GM12892 (cell line): ENCODE results near the gene PNRC2.

DNA sequence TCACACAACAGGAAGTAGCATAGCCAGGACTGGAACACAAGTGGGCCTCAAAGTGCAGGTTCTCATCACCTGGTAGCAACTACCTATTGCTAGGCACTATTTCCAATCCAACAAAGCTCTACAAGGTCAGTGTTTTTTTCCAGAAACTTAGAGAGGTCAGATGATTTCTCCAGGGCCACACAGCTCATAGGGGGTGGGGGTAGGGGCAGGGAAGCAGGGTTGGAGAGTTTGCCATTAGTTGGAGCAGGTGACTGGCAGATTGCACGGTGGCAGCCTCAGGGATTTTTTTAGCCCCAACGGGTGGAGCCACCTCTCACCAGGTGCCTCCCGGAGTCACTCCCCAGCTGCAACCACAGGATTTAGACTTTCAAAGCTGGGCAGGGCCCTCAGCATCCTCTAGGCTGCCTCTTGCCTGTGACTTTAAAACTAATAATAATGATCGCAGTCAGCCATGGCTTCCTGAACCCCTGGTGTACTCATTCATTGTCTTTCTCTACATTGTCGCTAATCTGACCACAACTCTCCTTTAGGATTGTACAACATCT lies 52.6 kb upstream of the ID3 start:
- RRBS = no CpG with 5 or more reads among the region's 5 CpGs

GRCh38 chr1:23627709-23628060 lies 63.9 kb upstream of the RPL11 start:
- RRBS = no CpG with 5 or more reads among the region's 8 CpGs

- RRBS = 1% methylated on average over 22 of the region's 50 CpGs
These were observed at the start of gene PNRC2 for GRCh38 chr1:23959775-23960307. PNRC2 (plus strand) TSS chr1:23959828.

DNA sequence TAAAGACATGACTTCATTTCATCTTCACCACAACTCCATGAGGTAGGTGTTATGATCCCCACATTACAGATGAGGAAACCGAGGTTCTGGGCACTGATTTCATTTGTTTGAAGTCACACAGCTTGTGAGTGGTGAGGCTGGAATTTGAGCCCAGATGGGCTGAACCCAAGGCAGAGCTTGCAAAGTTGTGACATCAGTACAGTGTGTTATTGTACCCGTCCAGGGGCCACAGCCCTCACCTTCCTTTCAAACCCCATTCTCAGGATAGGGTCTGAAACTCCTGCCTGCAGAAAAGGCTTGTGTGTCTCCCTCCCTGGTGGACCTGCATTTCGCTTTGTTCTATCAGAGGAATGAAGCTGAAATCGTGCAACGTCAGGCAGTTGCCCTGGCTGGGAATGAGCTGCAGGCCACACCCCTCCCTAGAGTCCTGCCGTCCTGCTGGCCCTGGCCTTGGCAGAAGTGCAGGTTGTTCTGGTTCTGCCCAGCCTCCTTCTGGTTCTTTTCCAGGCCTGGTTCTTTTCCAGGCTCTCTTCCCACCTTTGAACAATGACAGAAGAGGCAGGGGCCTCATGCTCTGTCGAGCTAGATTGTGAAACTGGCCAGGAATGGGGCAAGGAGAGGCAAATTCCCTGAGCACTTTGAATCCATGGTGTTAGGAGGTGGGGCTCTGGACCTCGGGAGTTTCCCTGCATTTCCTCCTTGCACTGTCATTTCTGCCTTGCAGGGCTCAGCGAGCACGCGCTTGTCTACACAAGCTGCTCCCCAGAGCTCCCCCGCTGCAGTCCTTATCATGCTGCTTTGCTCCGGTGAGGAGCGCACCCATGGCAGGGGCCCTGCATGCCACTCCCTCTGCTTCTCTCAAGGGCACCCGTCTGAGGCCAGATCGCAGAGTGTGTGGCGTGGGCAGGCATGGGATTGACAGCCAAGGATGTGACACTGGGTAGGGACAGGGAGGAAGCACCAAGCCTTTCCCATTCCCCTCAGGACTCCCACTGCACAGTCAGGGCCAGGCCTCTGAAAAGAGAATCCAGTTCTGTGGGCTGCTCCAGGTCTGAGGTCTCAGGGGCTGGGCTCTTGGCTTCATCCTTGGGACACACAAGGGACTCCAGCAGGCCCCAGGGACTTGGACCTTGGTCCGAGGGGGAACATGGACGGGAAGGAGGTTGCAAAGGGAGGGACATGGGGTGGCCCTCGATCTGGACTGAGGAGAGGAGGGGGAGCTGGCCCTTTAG lies 8.3 kb upstream of the MYOM3 start:
- RRBS = no CpG with 5 or more reads among the region's 20 CpGs

- RRBS = no CpG with 5 or more reads among the region's 6 CpGs
These were observed 6.8 kb upstream of the IL22RA1 start for GRCh38 chr1:24149799-24150132.

DNA sequence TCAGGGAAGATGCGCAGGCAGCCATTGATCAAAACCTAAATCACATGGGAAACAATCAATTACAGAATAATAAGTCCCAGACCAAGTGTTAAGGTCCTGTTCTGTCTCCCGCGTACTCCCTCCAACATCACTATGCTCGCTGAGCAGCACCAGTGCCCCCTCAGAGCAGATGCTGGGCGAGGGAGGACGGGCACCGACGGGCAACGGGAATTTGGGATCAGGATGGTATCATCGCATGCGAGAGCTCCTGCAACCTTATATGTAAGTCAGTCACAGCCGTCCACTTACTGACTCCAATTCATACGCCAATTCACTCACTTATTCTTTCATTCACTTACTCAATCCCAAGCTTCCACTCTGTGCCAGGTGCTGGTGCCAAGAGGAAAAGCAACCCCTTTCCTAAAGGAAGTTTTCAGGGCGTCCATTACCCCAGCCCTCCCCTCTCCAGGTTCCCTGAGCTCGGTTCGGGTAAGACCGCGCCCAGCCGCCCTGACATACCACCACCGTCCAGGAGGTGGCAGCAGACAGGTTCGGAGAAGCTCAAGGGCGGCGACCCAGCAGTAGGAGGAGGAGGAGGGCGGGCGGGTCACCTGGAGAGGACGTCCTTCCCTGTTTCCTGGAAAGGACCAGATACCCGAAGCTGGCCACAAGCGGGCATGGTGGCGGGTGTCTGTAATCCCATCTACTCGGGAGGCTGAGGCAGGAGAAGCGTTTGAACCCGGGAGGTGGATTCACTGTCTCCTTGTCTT lies 7.4 kb upstream of the IL22RA1 start:
- RRBS = no CpG with 5 or more reads among the region's 32 CpGs

DNA sequence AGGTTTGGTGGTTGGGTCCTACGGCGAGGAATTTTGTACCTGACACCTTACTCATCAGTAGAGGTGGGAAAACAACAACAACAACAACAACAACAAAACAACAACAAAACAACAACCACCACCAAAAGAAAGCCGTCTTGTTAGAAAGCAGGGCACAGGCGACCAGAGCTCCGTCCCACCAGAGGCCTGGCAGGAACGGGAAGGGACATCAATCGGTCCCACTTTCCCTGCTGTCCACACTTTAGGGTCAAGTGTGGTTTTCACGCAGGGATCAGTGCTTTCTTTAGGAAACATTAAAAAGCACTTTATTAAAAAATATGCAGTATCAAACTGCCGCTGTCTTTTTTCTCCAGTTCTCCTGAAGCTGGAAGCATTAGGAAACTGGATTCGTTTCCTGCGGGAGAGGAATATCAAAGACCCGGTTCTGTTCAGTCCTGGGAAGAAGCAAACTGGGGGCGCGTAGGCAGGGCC lies 459 bp downstream of the IFNLR1 start:
- RRBS = 2% methylated on average over 3 of the region's 14 CpGs

DNA sequence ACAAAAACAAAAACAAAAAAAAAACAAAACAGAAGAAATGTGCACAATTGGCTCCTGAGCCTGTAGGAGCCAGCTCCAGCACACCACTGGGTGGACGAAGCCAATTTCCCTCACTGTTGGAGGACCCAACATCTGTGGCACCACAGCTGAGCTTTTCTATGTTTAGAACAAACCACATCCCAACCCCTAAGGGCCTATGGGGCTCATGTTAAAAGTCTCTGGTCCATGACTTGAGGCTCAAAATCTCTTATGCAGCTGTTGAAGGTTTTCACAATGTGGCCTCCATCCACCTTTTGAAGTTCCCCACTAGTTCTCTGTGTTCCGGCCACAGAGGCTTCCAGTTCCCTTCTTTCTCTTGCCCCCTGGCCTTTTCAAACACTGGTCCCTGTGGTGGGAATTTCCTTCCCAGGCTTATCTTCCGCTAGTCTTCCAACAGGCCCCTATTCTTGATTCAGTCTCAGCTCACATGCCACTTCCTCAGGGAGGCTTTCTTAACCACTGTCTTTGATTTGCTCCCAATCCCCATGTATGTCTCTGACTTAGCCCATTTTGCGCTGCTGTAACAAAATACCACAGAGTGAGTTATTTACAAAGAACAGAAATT lies 3.9 kb upstream of the IFNLR1 start:
- RRBS = no CpG with 5 or more reads among the region's 4 CpGs

- RRBS = no CpG with 5 or more reads among the region's 10 CpGs
These were observed 12.2 kb upstream of the IFNLR1 start for GRCh38 chr1:24199198-24199727.

DNA sequence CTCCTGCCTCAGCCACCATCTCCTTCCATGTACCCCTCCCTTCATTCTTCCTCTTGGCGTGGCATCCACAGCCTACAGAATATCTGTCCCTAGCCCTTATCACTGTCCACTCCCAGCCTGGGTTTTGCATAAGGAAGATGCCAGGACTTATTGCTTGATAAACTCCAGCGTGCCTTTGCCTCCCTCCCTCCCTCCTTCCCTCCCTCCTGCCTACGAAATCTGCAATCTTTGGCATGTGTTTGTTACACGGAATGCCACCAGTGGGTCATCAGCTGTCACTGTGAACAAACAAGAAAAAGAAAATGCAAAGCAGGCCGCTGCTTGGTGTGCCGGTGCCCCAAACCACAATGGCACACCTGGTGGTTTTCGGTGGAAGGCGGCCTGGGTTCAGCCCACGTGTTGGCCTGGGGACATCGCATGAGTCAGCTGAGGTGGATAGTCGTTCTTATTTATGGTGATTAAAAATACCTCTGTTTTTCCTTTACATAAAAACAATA lies 16.2 kb upstream of the IFNLR1 start:
- RRBS = no CpG with 5 or more reads among the region's 11 CpGs

DNA sequence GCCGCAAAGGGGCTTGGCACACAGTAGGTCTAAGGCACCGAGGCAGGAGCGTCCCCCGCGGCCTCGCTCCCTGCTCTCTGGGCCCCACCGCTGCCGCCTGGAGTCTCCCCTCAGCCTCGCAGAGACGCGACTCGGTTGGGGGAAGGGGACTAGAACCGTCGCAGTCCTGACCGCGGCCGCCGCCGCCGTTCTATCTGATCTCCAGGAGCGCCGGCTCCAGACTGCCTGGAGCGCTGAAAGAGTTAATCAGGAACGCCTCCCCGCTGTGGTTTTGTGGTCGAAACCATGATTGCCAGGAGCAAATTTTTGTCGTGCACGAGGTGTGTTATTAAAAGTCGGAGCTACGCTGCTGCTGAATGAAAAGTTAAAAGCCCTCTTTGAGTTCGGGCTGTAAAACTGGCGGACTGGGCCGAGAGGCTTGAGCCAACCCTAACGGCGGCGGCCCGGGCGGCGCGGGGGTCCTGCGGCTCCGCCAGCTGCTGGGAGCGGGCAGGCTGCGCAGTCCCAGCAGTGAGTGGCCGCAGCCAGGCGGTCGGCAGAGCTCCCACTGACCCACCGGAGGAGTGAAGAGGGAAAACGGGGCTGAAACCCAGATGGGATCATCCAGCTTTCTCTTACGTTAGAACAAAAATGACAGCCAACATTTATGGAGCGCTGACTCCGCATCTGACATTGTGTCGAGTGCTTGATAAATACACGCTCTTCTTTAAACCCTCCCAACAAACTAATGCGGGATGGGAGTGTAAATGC lies 3.2 kb downstream of the GRHL3 start:
- RRBS = no CpG with 5 or more reads among the region's 55 CpGs

DNA sequence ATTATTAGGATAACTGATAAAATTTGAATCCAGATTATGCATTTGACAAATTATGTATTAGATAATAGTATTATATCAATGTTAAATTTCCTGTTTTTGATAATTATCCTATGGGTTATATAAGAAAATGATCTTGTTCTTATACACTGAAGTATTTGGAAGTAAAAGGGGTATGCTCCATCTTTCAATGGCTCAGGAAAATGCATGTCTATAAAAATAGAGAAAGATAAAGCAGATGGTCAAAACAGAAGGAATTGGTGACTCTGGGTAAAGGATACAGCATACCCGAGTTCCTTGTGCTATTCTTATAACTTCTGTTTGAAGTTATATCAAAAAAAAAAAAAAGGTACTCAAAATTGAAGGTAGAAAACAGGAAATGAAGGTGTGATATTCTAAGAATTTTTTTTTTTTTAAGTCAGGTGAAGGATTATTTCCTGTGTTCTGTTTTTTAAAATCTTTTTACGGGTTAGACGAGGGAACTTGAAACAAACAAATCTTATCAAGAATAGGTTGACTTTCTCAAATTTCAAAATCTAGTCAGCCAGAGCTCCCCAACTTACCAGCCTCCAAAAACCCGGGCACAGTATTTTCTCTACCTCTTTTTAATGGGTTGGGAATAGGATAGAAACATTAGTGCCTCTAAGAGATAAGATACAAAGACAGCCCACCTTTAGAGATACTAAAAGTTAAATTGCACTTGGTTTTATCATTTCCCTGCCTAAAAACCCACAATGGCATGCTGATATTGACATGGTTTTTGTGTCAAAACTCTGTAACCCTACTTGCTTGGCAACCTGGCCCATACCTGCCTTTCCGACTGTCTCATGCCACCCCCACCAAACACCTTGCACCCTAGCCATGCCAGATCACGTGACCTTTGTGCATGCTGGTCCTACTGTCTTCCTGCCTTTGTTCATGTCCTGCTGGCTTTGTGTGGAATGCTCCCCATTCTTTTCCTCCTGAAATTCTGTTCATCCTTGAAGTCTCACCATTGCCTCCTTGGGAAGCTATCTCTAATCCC lies 4.0 kb downstream of the RCAN3 start:
- RRBS = no CpG with 5 or more reads among the region's 6 CpGs

DNA sequence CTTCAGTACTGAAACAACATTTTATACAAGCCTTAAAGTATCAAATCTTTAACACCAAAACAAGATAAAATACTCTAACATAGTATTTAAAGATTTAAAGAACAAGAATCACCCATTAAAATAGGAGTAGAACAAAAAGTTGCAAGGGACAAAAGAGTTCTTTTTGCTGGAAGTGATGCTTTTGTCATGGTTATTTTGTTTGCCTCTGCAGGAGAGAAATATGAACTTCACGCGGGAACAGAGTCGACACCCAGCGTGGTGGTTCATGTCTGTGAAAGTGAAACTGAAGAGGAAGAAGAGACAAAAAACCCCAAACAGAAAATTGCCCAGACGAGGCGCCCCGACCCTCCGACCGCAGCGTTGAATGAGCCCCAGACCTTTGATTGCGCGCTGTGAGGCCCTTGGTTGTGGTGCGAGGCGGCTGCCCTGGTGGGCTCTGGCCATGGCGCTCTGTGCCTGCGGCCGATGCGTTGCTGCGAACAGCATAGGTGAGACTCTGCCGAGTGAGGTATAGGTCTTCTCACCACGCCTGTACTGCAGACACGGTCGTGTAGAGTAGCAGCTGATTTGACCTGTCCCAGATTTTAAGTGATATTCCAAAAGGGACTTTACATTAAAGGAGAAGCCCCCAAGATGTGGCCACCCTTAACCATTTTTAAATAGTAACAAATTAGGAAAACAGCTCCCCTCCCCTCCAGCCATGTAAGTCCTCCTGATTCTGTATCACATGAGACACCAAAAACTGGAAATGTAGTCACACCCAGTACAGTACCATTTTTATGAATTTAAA lies 20.8 kb upstream of the NCMAP start:
- RRBS = no CpG with 5 or more reads among the region's 23 CpGs

DNA sequence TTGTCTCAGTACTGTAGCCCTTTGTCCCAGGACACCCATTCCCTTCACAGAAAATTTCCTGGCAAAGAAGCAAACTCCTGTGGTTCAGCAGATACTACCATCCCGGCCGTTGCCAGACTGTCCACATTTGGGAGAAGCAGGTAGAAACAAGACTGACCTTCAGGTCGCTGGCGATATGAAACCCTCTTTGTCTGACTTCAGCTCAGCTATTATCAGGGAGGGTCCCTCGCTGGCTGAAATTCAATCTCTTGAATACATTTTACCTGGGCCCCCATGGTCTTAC lies 23.6 kb upstream of the SRRM1 start:
- RRBS = no CpG with 5 or more reads among the region's 5 CpGs

- RRBS = no CpG with 5 or more reads among the region's 13 CpGs
These were observed 9.2 kb downstream of the SRRM1 start for GRCh38 chr1:24652109-24652826.

DNA sequence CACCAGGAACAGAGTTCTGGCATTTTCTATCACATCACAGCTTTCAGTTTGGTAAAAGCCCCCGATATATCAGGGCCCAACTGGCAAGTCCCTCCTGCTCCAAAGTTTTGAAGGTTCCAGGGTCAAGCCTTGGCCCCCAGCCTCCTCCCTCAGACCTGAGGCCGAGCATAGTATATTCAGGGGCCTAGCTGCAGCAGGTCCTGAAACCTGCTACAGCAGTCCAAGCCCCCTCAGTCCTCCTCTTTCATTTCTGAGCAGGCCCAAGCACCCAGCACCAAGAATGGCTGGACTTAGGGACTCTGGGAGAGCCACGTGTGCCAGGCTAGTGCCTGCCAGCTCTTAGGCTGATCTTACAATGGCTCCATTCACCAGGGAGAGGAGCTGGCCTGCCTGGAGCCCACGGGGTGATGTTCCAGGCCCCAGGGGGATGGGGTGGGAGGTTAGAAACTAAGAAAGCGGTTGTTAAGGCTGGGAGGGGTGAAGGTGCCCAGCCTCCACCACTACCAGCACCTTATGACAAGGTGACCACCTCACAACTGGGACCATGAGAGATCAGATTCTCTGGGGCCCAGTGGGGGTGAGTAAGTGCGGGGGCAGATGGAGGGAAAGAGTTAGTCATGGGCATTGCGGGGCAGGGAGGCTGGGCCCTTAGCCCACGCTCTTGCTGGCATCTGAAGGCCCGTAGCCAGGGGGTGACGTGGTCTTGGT lies 30.4 kb upstream of the CLIC4 start:
- RRBS = no CpG with 5 or more reads among the region's 10 CpGs

GRCh38 chr1:24760688-24761151 lies 15.5 kb downstream of the CLIC4 start:
- RRBS = no CpG with 5 or more reads among the region's 2 CpGs

DNA sequence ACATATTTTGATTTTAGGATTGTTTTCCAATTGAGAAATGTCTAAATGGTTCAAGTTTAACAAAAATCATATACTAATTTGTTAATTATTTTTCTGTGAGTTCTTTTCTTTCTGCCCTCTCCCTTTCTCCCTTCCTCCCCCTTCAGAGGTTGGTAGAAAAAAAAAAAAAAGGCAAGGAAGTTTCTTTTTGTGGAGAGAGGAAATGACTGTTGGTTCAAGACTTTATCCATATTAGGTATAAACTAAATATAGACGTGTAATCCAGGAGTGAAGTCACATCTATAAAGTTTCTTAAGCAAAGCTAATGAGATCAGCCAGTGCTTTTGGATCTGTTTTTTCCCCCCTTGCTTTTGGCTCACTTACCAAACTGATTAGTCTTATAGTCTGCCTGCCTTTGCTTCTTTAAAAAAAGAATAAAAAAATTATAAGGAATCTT lies 24.9 kb downstream of the CLIC4 start:
- RRBS = no CpG with 5 or more reads among the region's 1 CpG

GRCh38 chr1:24805425-24805888 lies 60.2 kb downstream of the CLIC4 start:
- RRBS = no CpG with 5 or more reads among the region's 4 CpGs

- RRBS = no CpG with 5 or more reads among the region's 4 CpGs
These were observed 17.0 kb upstream of the RUNX3 start for GRCh38 chr1:24947126-24947398.